ENCODE data around the genes TRMT1 and STX10.

GRCh38 chr19:13069421-13070369 lies 33.0 kb downstream of the LYL1 start:
- PRO-cap, 2 experiments = no peak in any of the 2 experiments

DNA sequence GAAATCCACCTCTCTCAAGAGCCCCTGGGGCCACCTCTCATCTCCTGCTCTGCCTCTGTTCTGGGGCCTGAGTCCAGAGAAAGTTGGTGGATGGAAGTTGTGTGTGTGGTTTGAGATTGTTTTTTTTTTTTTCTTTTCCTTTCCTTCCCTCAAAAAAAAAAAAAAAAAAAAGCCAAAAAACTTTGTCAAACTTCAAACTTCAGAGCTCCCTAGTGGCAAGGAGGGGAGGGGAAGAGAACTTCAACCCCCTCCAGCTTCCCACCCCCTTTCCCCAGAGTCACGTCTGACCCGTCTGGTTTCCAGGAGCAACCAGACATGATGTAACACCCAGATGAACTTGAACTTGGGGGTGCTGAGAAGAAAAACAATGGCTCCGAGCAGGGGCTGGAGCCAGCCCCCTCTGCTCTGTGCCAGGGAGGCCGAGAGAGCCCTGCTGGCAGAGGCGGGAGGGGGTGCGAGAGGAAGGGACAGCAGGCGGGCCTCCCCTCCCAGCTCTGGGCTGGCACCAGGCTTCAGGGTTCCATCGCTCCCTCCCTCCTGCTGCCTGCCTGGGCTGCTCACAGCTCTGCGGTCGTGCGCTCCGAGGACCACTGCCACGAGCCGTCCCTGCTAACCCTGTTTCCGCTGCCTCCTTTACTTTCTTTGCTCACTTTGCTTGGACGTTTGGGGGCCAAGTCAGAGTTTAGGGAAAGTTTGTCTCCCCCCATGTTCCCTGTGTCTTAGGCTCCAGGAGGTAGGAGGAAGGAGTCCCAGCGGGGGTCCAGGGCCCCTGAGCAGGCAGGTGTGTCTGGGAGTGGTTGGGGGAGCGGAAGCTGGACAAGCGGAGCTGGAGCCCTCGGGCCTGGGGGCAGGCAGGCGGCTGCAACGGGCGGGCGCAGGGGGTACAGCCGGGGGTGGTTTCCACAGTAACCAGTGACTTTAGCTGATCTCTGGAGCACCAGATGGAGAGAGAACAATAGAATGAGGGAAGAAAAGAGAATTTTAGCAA lies 11.1 kb downstream of the LYL1 start:
- PRO-cap, 2 experiments = peak in 1 of 2 experiments; most common plus-strand start position 439 of the sequence (in 1)

DNA sequence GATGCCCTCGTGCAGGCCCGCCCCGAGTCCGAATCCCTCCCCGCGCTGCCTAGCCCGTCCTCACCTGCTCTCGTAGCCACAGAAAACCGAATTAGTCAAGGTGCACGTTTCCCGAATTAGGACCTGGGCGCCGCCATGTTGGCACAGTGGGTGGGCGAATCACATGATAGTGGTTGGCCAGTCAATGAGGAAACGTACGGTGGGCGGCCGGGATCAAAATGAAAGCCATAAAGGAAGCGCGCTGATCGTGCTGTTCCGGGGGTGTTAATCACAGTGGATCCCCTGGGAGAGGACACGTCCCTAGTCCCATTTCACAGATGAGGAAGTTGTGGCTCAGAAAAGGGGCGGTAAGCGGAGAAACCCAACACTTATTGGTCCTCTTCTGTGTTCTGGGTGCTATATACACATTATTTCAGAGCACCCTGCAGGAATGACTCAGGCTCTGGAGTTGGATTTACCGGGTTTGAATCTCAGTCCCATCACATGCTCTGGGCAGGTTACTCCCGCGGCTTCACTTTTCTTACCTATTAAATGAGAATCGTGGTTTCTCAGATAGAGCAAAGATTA lies at the start of gene TRMT1:
TSS of gene TRMT1 (minus strand) at position 152 of the 567 bp plus-strand sequence.
- PRO-cap, 2 experiments = peak in 1 of 2 experiments; most common plus-strand start position 216 of the sequence (in 1); most common minus-strand start position 140 of the sequence (in 1)

- PRO-cap, 2 experiments = peak in 1 of 2 experiments; most common plus-strand start chr19:13149777 (in 1); most common minus-strand start chr19:13149752 (in 1)
These were observed at the start of gene STX10 for GRCh38 chr19:13149635-13150603. TSS of gene STX10 (minus strand) at chr19:13150375.

- PRO-cap, 2 experiments = no peak in any of the 2 experiments
These were observed 389 bp downstream of the IER2 start for GRCh38 chr19:13150604-13150995.

GRCh38 chr19:13207630-13208352 lies 57.6 kb downstream of the IER2 start:
- PRO-cap, 2 experiments = no peak in any of the 2 experiments

GRCh38 chr19:13260860-13261693 lies 110.9 kb downstream of the IER2 start:
- PRO-cap, 2 experiments = no peak in any of the 2 experiments

GRCh38 chr19:13599942-13600403 lies 93.7 kb upstream of the CACNA1A start:
- PRO-cap, 2 experiments = no peak in any of the 2 experiments

GRCh38 chr19:13839447-13840326 lies 37.2 kb upstream of the NANOS3 start:
- PRO-cap, 2 experiments = peak in 1 of 2 experiments; most common plus-strand start chr19:13839829 (in 1); most common minus-strand start chr19:13839707 (in 1)

DNA sequence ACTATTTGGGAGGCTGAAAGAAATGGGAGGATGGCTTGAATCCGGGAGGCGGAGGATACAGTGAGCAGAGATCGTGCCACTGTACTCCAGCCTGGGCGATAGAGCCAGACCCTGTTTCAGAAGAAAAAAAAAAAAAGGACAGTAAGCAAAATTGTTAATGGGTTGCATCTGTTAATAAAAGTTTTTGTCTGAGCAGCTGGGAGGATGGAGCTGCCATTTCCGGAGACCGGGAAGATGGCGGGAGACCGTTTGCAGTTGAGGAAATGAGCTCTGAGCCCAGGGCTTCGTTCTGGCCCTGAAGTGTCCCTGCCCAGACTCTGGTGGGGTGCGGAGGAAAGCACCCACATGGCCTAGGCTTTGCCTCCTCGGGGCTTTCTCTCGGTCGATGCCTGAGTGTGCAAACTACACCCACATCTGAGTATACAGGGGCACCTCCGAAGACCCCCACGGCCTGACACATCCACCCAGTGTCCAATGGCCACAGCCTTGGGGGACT lies 15.6 kb upstream of the NANOS3 start:
- PRO-cap, 2 experiments = no peak in any of the 2 experiments

DNA sequence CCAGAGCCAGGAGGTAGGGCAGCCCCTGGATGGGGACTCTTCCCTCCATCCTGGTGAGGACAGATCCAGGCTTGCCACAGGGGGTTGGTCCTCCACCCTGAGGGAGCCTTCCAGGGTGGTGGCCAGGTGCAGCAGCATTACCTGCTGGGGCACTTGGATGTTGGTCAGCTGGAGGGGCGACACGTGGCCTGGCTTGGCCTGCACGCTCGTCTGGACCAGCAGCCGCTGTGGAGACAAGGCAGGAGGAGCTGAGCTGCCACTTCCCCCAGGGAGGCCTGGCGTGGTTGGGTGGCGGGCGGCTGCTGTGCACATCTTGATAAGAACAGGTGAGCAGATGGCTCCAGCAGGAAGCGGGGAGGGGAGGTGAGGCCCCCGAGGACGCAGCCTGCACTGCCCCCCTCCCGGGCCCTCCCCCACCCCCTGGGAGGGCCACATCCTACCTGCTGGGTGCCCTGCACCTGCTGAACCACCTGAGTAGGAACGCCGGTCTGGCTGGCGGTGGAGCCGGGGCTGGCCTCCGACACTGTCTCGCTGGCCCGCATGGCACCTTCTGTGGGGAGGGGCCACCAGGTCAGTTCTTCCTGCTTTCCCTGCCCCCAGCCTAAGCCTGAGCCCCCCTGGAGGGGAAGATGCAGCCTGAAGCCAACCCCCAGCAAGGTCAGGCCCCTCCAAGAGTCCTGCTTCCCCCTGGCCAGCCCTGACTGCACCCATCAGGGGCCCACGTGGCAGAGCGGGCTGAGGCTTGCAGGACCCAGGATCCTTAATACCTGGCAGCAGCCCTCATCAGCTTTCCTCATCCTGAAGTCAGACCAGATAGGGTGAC lies 22.9 kb downstream of the RFX1 start:
- PRO-cap, 2 experiments = no peak in any of the 2 experiments

GRCh38 chr19:14001019-14001553 lies 5.0 kb downstream of the RFX1 start:
- PRO-cap, 2 experiments = no peak in any of the 2 experiments

- PRO-cap, 2 experiments = no peak in any of the 2 experiments
These were observed 3.7 kb downstream of the RFX1 start for GRCh38 chr19:14002386-14002818.

DNA sequence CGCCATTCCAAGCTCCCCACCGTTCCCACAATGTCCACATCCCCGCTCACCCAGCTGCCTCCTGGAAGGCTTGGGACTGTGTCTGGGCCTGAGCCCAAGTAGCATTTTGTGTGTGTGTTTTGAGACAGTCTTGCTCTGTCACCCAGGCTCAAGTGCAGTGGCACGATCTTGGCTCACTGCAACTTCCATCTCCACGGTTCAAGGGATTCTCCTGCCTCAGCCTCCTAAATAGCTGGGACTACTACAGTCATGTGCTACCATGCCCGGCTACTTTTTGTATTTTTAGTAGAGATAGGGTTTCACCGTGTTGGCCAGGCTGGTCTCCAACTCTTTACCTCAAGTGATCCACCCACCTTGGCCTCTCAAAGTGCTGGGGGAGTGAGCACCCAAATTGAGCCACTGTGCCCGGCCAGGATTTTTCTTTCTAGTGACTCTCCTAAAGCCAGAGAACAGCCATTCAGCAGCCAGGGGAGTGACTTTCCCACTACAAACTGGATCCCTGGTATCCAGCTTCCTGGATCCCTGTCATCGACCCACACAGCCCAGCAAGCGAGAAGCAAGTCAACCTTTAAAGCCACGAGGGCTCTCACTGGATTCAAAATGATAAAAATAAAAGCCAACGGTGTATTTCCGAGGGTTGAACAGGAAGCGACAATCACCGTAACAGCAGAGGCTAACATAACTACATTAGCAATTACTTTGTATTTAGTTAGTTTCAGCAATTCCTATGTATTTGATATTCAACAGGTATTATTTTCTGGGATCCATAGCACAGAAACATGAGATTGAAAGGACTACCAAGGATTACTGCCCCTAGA lies 3.0 kb downstream of the RFX1 start:
- PRO-cap, 2 experiments = no peak in any of the 2 experiments

DNA sequence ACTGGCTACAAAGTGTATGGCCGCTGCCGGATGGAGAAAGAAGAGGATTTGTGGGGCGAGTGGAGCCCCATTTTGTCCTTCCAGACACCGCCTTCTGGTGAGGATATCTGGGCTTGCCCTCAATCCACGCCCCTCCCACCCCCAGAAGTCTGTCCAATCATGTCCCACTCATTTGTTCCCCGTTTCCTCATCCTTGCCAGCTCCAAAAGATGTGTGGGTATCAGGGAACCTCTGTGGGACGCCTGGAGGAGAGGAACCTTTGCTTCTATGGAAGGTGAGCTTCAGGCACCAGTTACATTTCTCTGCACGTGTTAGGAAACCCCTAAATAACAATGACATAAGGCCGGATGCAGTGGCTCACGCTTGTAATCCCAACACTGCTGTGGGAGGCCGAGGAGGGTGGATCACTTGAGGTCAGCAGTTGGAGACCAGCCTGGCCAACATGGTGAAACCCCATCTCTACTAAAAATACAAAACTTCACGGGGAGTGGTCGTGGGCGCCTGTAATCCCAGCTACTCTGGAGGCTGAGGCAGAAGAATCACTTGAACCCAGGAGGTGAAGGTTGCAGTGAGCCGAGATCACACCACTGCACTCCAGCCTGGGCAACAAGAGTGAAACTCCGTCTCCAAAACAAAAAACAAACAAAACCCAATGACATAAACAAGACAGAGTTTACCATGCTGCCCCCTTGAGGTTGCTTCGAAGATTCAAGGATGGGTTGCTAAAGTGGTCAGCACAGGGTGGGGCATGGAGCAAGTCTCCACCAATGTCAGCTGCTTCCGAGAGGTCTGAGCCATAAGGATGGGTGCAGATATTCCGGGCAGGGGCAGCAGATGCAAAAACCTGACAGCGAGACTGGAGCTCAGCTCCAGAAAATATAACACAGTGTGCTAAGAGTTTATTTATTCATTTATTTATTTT lies 11.2 kb downstream of the IL27RA start:
- PRO-cap, 2 experiments = no peak in any of the 2 experiments

DNA sequence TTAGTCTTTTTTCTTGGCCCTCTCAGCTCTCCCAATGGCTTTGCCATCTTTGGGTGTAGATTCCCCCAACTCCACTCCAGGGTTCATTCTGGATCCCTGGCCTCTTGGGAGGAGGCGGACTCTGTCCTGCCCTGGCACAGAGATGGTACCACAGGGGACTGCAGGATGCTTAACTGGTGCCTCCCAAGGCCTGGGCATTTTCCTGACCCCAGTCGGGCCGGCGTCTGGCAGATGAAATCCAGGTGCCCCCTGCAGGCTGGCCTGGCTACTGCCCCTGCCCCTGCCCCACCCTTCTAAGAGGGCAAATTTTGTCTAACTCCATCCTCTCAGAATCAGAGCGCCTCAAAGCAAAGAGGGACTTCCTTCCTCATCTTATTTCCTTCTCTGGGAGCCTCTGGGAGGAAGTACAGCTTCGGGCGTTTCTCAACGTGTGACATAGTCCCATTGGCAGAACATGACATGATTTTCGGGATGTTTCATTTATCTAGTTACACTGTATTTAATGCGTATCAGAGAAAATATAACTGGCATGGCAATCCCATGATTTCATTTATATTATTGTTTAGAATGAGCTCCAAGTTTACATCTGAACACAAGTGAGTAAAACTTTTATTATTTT lies 2.7 kb downstream of the PRKACA start:
- PRO-cap, 2 experiments = no peak in any of the 2 experiments

GRCh38 chr19:14159966-14160921 lies 23.9 kb upstream of the ASF1B start:
- PRO-cap, 2 experiments = no peak in any of the 2 experiments

DNA sequence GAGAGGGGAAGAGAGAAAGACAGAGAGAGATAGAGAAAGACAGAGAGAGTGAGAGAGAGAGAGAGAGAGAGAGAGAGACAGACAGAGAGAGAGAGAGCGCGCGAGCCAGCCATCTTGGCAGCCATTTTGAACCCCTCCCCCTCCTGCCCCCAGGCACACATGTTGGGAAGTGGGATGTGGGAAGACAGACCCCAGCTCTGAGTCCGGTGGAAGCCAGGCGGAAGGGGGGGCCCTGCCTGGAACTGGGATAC lies 1.4 kb downstream of the ADGRL1 start:
- PRO-cap, 2 experiments = no peak in any of the 2 experiments

DNA sequence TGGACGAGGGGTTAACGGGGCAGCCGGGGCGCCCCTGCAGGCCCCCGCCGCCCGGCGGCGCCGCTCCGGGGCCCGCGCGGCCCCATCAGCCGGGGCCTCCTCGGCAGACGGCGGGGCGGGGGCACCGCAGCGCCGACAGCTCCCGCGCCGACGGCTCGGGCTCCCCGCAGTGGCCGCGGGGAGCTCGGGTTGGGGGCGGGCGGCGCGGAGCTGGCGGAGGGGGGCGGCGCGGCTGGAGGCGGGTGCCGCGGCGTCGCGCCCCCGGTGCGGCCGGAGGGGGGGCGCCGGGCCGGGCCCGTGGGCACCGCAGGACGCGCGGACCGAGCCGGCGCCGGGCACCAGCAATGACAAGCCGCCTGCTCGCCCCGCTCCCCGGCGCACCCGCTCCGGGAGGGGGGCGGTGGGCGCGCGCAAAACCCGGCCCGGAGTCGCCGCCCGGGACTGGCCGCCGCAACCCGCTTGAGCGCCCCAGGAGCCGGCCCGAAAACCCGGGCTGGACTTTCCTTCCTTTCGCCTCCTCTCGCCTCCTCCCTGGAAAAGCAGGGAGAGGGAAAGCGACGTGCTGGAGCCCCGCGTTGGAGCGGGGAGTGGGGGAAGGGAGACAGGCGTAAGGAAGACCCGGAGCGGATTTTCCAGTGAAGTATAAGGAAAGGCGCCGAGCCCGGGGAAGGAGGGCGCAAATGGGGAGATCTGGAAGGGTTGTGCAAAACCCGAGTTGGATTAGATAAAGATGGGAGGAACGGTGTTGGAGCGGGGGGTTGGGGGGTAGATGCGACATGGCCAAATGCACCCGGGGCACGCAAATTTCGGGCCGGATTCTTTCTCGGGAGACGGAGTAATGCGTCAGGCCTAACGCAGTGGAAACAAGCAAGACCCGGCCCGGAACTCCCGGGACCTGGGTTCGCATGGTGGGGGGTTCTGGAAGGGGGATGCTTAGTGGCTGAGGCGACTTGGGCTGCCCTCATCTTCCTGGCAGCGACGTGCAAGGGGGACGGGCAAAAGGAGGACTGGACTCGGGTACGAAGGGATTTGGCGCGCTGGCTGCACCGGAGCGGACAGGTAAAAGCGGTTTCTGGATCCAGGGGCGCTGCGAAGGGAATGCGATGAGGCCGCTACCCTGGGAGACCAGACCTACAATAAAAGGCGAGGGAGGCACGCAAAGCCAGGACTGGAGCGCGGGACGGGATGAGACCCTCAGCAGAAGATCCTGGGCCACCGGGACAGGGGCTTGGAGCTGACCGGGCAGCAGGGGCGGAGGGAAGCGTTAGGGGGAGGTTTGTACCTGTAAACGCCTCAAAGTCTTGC lies 945 bp upstream of the ADGRL1 start:
- PRO-cap, 2 experiments = peak in 1 of 2 experiments; most common plus-strand start position 536 of the sequence (in 1); most common minus-strand start position 346 of the sequence (in 1)

GRCh38 chr19:14366567-14367158 lies 14.6 kb upstream of the ADGRE5 start:
- PRO-cap, 2 experiments = no peak in any of the 2 experiments

All from cerebral cortex (tissue), 2 donors.